Mammary microvascular endothelial cell (primary cell): ENCODE measurements around the genes TMC2, C20orf141 and OXT.

DNA sequence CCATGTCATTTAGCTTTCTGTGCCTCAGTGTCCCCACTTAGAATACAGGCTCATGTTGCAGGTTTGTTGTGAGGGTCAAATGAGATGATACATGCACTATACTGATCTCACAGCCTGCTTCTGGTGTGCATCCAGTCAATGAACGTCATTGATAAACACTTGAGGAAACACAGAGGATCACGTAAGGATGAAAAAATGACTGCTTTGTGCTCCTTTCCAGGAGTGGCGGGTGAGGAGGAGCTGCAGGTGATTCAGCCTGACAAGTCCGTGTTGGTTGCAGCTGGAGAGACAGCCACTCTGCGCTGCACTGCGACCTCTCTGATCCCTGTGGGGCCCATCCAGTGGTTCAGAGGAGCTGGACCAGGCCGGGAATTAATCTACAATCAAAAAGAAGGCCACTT lies 19.7 kb downstream of the SIRPA start:
- RAMPAGE, long total RNA: no peak

- RAMPAGE, long total RNA: no peak
Measured at GRCh38 chr20:1927143-1927842, 32.1 kb downstream of the SIRPA start.

GRCh38 chr20:1930903-1931271 lies 35.7 kb downstream of the SIRPA start:
- RAMPAGE, long total RNA: no peak

- RAMPAGE, long total RNA: no peak
Measured at GRCh38 chr20:1943528-1944208, 48.5 kb downstream of the SIRPA start.

- RAMPAGE, long total RNA: no peak
Measured at GRCh38 chr20:1965383-1966099, 28.3 kb downstream of the PDYN start.

DNA sequence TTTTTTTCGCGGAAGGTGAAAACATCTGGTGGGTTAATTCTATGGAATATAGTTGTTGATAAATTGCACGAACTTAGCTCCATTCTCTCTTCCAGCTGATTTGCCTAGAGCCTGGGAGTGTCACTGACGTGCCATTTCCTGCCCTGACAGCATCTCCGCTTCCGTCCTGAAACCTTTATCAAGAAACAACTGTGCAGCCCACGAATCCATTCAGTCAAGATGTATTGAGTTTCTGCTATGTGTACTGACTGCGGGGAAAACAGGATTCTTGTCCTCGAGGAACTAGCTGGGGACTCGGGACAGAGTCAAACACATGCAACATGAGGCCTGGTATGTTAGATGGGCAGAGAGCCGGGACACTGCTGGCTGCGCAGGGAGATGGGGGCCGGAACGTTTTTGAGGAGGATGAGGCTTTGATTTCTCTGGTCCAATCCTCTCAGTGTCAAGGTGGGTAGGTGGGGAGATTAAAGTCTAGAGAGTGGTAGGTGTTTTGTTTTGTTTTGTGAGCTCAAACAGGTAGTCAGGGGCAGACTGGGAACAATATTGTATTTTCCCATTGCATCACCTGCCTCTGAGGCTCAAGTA lies 59.4 kb upstream of the TGM3 start:
- RAMPAGE, long total RNA: no peak

DNA sequence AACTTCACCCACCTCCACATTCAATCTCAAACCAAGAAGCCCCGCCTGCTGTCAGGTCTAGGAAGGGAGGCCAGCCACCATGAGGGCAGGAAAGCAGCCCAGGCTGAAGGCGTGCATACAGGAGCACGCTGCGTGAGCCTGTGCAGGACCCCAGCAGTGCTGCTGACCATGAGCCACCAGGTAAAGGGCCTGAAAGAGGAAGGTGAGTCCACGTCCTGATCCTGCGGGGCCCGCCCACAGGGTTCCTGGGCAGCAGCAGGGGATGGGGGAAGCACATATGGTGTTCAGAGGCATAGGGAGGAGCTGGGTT lies at the start of gene TMC2:
TMC2 (plus strand) TSS at position 120 of the 310 bp plus-strand sequence.
- RAMPAGE, long total RNA: no peak

GRCh38 chr20:2558062-2558770 lies 21.8 kb downstream of the TMC2 start:
- RAMPAGE, long total RNA: no peak

DNA sequence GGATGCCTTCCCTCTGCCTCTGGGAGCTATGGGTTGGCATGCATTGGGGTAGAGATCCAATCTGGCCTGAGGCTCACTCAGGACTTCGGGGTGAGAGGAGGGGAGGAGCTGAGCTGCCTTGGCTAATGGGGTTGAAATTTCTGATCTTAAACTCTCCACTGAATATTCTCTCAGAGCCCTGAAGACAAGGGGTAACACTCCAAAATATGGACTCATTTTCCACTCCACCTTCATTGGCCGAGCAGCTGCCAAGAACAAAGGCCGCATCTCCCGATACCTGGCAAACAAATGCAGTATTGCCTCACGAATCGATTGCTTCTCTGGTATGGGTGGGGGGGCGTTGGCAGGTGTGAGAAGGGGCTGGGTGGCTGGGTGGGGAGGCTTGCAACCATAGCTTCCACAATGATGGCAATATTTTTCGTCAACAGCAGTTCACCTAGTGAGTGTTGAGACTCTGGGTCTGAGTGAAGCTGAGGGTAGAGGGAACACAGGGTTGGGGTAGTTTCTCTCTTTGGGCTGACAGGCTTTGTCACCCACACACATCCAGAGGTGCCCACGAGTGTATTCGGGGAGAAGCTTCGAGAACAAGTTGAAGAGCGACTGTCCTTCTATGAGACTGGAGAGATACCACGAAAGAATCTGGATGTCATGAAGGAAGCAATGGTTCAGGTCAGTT lies 3.9 kb downstream of the NOP56 start:
- RAMPAGE, long total RNA: no peak

GRCh38 chr20:2657400-2658212 lies 5.2 kb downstream of the NOP56 start:
- RAMPAGE, long total RNA: no peak

DNA sequence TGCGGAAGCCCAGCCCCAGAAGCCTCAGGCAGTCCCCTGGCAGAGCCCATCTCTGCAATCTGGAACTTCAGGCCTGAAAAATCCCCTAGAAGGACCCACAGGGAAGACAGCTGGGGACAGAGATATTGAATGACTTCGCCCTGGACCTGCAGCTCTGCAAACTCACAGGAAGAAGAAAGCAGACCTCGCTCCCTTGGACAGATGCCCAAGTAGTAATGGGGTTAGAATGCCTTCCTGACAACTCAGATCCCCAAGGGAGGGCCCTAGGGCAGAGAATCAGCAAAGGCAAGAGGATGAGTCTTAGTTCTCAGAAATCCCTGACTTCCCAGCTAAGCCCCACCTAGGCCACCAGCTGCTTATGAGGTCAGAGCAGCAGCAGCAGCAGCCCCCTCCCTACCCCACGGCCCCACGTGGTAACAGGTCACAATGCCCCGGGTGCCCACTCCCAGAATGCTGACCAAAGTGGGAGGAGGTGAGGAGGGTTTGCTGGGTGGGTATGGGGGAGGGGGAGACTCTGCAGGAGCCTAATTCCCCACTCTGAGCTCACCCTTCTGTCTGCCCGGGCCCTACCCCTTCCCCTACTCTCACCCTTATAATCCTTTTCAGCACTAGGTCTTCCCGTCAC lies at the start of gene C20orf141:
C20orf141 (plus strand) TSS at position 442 of the 625 bp plus-strand sequence.
- RAMPAGE, long total RNA: no peak

DNA sequence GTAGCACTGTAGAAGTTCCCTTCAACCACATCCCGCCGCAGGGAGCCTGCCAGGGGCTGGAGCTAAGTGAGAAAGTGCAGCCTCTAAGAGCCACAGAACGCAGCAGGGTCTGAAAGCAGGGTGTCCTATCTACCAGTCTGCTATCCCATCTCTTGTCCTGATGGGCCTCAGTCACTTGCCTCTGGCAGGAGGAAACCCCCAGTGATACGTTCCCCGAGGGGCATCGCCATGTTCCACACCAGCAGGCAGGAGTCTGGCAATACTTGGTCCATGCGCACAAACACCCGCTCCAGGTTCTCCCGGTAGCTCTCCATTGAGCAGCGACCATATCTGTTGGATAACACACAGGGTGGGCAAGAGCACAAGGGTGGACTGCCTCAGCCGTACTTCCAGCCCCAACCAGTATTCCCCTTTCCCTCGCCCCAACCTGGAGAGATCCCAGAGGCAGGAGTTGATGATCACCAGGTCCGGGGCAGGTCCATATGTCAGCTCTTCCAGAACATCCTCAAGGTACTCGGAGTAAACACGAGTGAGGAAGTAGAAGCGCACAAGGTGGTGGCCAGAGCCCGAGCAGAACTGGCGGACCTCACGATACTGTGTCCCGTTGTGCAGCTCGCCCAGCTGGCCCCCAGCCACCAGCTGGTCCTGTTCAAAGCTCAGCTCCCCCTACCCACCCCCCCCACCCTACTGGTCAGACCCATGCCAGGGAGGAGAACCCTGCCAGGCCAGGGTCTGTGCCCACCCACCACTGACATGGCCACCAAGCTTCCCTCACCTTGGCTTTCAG lies 1.8 kb downstream of the PCED1A start:
- RAMPAGE, long total RNA: no peak

GRCh38 chr20:2947426-2948050 lies 74.3 kb downstream of the PTPRA start:
- RAMPAGE, long total RNA: no peak

DNA sequence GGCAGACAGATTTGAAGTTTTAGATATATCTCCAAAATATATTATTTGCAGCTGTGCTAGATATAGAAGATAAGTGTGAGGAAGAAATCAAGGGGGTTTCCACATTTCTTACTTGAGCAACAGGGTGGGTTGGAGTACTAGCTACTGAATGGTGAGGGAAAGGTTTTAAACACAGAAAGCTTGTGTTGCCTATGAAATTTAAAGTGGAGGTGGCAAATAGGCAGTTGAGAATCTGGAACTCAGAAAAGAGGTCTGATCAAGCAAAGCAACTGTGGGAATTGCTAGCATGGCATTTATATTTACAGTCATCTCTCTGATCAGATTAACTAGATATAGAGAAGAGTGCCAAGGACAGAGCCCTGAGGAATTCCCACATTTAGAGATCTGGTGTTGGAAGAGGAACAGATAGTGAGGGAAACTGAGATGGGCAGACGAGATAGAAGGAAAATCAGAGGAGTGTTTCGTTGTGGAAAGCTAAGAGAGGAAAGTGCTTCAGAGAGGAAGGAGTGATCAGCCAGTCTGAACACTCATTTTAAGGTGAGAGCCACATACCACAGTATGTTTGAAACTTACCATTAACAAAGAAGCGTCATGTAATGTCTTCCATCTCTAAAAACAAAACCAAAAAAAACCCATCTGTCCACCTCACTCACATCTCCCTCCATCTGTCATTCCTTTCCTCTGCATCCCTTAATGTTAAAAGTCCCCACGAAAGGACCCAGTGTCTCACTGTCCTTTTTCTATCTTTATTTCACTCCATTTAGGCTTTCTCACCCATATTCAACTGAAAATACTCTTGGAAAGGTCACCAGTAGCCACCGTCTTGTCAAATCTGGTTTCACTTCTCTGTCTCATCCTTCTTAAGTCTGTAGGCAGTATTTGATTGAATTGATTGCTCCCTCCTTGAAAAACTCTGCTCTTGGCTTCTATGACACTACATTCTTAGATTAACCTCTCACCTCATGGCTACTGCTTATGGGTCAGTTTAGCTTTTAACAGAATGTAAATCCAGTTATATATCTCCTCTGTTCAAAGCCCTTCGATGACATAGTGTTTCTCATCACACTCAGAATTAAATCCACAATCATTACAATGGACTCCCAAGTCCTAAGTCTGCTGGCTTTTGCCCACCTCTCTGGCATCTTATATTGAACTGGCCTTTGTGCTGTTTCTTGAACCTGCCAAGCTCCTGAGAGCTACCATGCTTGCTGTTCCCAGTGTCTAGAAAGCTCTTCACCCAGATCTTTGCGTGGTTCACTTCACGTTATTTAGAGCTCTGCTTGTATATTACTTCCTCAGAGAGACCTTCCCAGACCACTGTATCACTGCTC lies 59.4 kb upstream of the GNRH2 start:
- RAMPAGE, long total RNA: no peak

- RAMPAGE, long total RNA: no peak
Measured at GRCh38 chr20:3047407-3048270, 1.8 kb downstream of the MRPS26 start.

GRCh38 chr20:3071514-3071703 lies at the start of gene OXT:
Gene OXT (plus strand): TSS chr20:3071620.
- RAMPAGE, long total RNA: no peak

- RAMPAGE, long total RNA: no peak
Measured at GRCh38 chr20:3157247-3157882, 2.3 kb downstream of the FASTKD5 start.

- RAMPAGE, long total RNA: no peak
Measured at GRCh38 chr20:3165477-3166007, 5.9 kb upstream of the FASTKD5 start.

DNA sequence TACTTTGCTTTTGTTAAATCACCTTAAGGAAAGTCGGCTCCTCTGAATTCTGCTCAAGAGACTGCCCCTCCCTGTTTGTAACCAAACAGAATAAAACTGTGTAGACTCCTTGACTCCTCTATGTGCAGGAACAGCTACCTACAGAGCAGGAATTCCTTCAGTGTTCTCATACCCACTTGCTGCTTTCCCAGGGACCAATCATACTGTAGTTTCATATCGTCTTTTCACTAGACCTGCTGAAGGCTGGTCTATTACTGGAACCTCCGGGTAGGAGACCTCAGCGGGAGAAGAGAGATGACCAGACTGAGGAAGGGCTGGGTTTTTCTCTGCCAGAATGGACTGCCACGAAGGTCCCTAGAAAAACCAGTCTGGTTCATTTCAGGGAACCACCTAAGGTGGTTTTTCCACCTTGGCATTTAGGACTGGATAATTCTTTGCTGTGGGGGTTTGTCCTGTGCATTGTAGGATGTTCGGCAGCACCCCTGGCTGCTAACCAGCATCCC lies 80.6 kb downstream of the DNAAF9 start:
- RAMPAGE, long total RNA: no peak

DNA sequence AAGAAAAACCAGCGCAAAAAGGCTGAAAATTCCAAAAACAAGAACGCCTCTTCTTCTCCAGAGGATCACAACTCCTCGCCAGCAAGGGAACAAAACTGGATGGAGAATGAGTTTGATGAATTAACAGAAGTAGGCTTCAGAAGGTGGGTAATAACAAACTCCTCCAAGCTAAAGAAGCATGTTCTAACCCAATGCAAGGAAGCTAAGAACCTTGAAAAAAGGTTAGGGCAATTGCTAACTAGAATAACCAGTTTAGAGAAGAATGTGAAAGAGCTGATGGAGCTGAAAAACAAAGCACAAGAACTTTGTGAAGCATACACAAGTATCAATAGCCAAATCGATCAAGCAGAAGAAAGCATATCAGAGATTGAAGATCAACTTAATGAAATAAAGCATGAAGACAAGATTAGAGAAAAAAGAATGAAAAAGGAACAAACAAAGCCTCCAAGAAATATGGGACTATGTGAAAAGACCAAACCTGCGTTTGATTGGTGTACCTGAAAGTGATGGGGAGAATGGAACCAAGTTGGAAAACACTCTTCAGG lies 52.2 kb downstream of the ATRN start:
- RAMPAGE, long total RNA: no peak